ENCODE measurements around the gene CDC27.

GRCh38 chr17:45123890-45124338 lies 8.4 kb downstream of the PLCD3 start:
- RRBS = no CpG with 5 or more reads among the region's 8 CpGs

- RRBS = no CpG with 5 or more reads among the region's 9 CpGs
These were observed 5.2 kb downstream of the PLCD3 start for GRCh38 chr17:45127085-45127483.

DNA sequence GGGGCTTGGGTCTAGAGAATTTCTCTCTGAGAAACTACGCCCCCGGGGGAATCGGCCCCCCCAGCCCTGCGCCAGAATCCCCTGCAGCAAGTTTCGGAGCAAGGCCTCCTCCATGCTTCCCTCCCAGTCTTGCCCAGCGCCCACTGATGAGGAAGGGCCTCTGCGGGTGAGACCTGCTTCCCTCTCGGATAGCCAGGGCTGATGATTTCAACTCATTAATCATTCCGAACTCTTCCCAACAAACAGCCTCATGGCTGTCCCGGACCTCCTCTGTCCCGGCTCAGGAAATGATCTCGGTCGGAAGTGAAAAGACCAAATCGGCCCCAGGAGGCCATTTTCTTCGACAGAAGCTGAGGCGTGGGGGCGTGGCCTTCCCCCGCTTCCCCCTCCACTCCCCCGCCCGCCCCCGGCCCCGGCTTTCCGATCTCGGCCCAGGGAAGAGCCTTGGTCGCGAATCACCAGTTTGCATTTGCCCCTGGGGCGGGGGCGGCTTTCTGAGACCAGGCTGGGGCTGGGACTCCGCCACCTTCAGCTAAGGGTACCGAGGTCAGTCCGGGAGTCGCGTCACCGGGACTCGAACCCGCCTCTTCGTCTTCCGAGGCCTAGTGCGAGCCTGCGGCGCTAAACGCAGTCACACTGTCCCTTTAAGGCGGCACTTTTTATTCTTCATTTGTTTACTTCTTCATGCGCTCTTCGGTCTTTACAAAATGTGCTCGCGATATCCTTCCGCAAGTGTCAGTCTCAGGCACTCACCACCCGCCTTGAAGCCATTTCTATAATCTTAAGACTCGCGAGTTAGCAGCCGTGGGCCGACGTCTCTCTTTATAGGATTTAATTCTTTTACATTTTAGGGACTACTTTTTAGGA lies 896 bp upstream of the HEXIM1 start:
- RRBS = no CpG with 5 or more reads among the region's 54 CpGs

- RRBS = no CpG with 5 or more reads among the region's 5 CpGs
These were observed 13.5 kb downstream of the FMNL1 start for GRCh38 chr17:45235184-45235652.

DNA sequence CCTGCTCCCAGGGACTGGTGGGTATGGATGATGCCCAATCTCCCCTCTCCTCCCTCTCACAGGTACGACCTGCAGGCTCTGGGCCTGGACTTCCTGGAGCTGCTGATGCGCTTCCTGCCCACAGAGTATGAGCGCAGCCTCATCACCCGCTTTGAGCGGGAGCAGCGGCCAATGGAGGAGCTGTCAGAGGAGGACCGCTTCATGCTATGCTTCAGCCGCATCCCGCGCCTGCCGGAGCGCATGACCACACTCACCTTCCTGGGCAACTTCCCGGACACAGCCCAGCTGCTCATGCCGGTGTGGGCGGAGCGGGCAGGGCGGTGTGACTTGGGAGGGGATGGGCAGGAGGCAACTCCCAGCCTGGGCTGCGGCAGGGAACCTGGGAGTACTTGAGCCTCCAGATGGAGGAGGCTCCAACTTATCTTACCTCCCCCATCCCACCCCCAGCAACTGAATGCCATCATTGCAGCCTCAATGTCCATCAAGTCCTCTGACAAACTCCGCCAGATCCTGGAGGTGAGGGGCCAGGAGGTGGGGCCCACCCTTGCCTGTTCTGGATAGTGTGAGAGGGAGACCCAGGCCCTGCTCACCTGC lies 18.1 kb downstream of the SPATA32 start:
- RRBS = 74% methylated on average over 3 of the region's 19 CpGs

DNA sequence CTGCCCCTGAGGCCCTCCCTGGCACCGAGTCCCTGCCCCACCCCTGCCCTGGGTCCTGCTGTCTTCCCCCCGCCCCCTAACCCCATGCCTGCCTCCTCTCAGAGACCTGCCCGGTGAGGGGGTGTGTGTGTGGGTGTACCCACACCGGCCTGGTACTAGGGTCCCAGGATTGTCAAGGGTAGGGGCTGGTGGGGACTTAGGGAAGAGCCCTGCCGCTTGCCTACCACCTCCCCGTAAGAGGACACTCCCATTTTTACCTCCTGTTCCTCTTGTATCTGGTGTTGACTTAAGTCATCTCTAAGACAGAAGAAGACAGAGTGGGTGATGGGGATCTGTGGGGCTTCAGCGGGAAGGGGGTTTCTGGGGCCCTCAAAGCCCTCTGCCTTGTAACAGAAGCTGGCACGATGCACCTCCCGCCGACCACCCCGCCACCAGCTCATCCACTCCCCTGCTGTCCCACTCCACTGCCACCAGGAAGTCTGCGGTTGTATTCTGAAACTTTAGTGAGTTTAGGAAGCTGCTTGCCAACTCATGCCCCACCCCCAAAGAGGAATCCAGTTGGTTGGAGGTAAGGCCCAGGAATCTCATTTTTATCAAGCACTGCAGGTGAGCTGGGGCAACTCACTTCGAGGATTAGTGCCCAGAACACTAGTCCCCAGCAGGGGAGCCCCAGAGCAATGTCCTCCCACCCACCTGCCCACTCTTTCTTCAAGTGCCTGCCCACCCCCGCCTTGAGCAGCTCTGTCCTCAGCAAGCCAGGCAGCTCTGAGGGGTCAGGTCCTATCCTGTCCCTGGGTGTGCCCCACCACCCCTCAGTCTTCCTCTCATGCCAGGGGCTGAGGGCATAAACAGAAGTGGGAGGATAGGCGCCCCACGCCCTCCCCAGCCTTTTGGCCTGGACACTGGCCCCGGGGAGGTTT lies 5.5 kb downstream of the SPATA32 start:
- RRBS = no CpG with 5 or more reads among the region's 17 CpGs

- RRBS = no CpG with 5 or more reads among the region's 9 CpGs
These were observed 16.3 kb upstream of the SPATA32 start for GRCh38 chr17:45278173-45278709.

GRCh38 chr17:45282915-45283495 lies 21.1 kb upstream of the SPATA32 start:
- RRBS = no CpG with 5 or more reads among the region's 14 CpGs

DNA sequence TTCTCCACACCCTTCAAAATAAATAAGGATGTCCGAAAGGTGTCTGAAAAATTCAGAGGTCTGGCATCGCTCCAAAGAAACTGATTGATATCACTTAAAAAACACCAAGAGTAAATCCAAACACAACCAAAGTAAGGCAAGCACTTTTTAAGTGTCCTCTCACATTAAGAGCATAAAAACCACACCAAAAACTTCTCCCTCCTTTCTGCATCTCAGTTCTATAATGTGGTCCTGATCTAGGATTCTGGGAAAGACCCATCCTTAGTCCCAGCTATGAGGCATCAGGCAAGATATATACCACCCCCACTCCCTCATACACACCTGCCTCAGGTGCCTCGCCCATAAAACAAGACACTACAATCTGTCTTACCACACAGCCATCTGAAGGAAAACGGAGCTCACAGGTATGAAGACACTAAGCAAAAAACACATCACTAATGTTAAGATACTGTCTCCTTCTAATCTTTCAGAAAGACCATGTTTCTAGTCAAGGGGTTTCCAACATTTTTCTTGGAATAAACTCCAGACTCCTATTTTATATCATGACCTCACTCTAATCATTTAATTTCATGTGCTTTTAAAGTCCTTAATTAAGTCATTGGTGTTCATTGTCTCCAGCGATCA lies 1.3 kb downstream of the MAP3K14 start:
- RRBS = no CpG with 5 or more reads among the region's 5 CpGs

DNA sequence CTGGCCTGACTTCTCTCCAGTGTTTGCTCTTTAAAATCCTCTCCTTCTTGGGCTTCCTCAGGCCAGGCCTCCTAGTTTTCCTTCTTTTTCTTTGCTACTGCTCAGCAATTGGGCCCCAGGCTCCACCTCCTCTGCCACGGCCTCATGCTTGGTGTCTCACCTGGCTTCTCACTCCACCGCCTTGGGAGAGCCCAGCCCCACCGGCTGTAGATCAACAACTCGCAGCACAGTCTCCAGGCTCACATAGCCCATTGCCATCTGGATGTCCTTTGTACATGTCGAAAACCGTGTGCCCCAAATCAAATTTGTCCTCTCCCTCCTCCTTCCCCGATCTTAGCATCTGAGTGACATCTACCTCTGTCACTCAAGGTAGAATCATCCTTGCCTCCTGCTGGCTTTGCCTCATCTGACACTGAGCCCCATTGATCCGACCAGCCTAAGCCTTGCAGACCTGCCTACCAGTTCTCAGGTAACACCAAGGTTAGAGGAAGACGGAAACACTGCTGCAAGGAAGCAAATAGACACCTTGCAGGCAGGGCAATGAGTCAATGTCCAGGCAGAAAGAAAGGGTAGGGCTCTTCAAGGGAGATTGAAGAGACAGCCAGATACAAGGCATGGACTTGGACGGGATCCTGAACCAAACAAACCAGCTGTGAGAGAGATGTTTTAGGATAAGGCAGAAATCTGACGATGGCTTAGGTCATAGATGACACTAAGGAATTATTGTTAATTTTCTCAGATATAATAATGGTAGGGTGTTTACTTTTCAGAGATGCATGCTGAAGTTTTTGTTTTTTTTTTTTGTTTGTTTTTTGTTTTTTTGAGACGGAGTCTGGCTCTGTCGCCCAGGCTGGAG lies 17.2 kb downstream of the ARHGAP27 start:
- RRBS = no CpG with 5 or more reads among the region's 13 CpGs

- RRBS = no CpG with 5 or more reads among the region's 9 CpGs
These were observed 14.0 kb downstream of the ARHGAP27 start for GRCh38 chr17:45418437-45419265.

- RRBS = no CpG with 5 or more reads among the region's 28 CpGs
These were observed 25.2 kb downstream of the STH start for GRCh38 chr17:46024035-46024938.

DNA sequence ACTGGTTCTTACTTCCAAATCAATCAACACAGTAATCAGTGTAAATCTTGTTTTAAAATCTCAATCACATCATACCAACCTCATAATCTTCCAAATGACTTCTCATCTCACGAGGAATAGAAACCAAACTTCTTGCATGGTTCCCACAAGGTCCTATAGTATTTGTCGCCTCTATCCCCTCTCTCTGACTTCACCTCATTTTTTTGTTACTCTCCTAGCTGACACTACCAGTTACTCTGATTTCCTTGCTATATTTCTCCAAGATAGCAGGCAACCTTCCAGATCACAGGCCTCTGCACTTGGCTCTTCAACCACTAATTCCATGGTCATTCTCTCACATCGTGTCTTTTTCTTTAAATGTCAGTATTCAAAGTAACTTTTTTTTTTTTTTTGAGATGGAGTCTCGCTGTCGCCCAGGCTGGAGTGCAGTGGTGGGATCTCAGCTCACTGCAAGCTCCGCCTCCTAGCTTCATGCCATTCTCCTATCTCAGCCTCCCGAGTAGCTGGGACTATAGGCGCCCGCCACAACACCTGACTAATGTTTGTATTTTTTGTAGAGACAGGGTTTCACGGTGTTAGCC lies 55.5 kb downstream of the STH start:
- RRBS = no CpG with 5 or more reads among the region's 10 CpGs

- RRBS = no CpG with 5 or more reads among the region's 3 CpGs
These were observed 61.8 kb downstream of the WNT3 start for GRCh38 chr17:46756435-46757287.

DNA sequence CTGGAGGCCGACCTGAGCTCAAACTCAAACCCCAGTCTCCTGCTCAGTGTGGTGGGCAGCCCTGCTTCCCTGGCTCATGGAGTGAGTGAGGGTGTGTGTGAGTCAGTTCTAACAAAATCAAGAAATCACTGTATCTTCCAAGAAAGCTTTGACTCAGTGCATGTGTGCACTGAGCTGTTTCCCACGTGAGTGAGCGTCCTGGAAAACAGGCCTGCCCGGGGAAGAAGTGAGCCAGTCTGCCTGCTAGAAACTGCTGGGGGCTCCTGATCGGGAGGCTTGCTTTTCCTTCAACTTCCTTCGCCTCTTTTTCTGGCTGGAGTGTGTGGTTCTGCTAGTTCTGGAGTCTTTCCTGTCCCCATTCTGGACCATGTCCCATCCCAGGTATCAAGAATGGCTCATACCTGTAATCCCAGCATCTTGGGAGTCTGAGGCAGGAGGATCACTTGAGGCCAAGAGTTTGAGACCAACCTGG lies 15.1 kb upstream of the WNT3 start:
- RRBS = no CpG with 5 or more reads among the region's 6 CpGs

DNA sequence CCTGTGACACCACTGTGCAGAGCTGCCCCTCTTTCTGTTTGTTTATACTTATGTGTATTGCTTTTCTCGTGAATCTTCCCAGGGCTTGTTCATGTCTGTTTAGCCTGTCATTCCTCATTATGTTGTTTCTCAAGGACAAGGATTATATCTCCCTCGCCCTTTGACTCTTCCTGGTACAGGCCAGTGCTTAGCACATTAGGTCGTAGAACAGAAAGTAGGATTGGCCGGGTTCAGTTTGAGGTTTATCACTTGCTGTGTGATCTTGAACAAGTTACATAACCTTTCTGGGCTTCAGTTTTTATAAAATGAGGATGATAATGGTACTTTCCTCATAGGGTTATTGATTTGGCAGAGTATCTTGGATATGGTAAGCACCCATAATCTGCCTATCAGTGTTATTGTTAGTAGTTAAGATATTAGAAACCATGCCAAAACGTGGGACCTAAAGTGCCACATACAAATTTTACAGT lies 6.0 kb downstream of the GOSR2 start:
- RRBS = no CpG with 5 or more reads among the region's 5 CpGs

DNA sequence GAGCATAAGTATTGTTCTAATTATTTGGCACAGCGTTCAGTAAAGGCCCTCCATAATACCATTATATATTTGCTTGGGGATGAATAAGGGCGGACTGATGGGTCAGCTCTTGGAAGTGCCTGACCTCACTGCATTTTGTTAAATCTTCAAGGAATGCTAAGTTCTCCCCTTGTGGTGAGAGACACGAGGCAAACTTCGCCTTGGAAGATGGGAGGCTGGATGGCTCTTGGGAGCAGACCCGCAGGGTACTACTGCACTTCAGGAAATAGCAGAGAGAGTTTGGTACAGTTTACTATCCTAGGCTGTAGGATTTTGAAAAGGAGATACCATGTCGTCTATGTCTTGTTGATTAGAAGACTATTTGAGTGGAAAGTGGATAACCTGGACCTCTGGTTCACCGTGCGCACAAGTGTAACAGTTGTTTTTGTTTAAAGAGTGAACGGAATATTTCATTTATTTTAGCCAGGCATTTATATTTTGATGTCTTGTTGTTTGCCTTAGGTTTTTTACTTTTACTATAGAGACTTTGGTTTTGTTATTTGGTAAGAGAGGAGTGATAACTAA lies 87.1 kb upstream of the RPRML start:
- RRBS = no CpG with 5 or more reads among the region's 9 CpGs

DNA sequence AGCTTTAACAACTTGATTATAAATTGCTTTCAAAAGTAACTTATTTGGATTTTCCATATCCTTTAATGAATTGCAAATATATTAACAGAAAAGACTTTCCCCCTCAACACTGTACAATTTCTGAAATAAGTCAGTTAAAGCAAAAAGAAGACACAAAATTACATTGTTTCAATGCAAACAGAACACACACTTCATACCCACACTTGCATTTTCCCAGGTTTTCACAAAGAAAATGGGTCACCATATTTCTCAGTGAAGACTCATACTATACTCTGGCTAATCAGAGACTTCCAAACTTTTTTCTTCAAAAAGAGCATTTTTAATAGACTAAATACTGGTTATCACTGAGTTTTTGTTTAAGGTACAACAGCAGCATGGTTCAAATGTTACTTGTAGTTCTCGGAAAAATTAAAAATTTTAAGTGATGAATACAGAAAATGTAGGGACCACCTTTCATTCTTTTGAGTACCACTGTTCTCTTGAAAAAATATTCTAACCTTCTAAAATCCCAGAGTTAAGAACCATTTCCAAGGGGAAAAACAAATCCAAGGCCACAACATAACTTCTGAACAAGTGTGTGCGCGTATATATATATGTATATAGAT lies 71.1 kb downstream of the CDC27 start:
- RRBS = no CpG with 5 or more reads among the region's 3 CpGs

DNA sequence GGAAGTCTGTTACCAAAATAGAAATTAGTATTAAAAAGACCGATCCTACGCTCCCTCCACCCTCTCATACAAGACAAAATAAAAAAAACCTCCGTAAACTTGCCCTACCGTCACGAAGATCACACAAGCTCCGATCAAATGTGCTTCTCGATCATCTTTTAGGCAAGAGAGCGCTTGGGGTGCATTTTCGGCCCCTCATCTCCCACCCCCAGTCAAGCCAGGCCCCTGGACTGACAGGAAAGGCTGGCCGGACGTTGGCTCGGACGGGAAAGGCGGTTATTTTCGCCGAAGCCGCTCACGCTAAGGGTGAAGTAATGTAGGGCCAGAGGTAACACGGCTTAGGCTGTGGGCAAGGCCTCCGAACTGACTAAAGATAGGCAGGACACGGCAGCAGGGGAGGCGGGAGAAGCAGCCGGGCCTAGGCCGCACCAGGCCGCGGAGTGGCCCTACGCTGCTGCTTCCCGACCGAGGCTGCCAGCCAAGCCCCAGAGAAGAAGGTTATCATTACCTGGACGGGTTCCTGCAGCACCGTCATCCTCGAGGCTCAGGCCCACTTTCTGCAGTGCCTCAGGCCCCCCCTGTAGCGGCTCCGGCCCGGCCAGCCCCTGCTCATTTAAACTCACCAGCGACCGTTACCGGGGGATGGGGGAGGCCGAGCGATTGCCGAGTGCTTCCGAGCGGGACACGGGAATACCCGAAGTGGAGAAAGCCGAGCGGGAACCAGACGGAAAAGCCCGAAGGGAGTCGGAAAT lies at the start of gene CDC27:
CDC27 (minus strand) TSS at position 658 of the 752 bp plus-strand sequence.
- RRBS = no CpG with 5 or more reads among the region's 50 CpGs

- RRBS = no CpG with 5 or more reads among the region's 5 CpGs
These were observed 14.3 kb downstream of the MYL4 start for GRCh38 chr17:47223521-47223860.

Measured in zone of skin (tissue), 1 donor.